ENCODE results near the genes SLC22A13 and SLC22A14.

DNA sequence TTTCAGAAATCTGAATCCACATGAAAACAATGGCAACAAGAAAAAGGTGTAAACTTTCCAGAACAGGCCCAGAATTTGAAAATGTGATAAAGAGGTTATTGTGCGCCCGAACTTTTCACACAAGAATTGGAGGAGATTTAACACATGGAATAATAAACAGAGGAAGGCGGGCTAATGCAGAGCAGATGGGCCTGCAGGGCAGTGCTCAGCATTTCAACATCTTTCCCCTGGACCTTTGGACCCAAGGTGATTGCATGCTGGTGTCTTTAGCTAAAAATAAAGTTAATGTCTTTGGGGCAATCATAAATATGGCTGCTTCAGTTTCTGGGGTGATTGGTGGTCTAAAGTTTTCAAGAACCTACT is 34.7 kb upstream of the ITGA9 start:
- RRBS, result no CpG with 5 or more reads among the region's 3 CpGs

GRCh38 chr3:37442041-37442585 is 9.8 kb upstream of the ITGA9 start:
- RRBS, result no CpG with 5 or more reads among the region's 5 CpGs

DNA sequence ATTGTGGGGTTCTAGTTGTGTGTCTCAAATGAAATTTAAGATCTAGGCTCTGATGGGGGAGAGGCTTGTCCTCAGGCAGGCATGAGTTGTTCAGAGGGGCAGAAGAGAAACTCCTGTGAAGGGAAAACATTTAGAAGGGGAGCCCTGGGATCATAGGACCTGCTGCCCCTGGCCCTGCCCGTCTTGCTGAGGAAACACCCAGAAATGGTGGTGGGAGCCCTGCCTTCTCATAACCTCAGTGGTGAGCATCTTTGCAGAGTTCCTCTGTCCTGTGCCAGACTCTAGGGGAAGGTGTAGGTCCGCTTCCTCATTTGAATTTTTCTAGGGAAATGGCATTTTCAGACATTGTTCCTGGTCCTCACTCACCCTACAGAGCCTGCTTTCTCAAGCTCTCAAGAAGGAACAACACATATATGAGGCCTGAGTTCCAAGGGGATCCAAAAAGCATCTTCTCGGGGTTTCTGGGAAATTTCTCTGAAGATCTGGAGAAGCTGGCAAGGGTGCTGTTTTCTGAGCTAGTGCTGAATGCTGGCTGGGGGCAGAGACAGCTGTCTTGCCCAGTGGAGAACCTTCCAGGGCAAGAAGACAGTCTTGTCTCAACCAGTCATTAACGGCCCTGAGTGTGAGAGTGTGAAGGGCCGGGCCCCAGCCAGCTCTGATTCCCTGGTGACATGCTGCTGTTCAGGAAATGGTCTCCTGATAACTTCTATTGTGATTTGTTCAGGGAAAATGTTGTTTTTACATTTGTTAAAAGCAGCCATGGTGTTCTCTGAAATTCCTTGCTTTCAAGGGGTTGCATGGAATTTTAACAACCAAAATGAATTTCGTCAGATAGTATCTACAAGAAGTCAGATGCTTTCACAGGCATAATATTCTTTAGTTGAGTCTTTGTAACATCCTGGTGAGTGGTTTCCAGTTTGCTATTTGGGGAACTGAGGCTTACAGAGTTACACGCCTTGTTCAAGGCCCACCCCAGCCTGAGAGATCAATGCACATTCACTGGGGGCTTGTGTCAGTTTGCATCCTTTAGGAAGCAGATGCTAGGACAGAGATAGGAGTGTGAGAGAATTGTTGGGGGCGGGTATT is 5.7 kb downstream of the ITGA9 start:
- RRBS, result no CpG with 5 or more reads among the region's 8 CpGs

- RRBS, result no CpG with 5 or more reads among the region's 9 CpGs
Observed at GRCh38 chr3:37628933-37629378, 177.0 kb downstream of the ITGA9 start.

DNA sequence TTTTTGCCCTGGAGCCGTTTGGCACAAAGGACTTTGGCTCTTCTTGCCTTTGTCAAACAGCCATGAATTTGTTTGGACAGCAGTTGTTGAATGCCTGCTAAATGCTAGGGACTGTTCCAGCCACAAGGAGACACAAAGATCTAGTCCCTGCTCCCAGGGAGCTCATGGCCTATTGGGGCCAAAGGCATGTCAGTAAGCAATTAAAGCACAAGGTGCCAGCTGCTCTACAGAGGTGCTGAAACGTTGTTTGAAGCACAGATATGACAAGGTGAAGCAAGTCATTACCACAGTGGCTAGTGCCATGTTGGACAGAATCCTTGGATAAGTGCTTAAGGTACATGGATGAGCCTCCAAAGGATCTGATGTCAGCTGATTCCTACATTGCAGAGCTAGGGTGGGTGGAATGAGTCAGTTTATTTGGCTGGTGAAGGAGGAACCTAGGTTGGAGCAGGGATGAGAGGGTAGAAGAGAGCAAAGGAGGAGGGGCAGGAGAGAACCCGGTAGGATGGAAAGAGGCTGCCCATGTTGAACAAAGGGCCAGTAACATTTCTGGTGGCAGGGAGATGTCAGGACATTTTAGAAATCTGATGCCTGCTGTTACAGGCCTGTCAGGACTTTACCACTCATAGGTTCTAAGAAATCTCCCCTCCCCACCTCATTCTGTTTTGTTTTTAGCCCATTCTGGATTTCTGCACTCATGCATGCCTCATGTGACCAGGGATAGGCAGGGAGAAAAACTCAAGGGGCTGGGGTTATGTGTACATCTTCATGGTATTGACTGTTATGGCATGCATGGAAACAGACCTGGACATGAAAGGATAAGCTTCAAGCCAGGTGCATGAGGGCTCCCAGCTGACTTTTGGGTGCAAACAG is 171.7 kb upstream of the CTDSPL start:
- RRBS, result no CpG with 5 or more reads among the region's 3 CpGs

GRCh38 chr3:37785885-37786309 is 75.8 kb upstream of the CTDSPL start:
- RRBS, result no CpG with 5 or more reads among the region's 3 CpGs

GRCh38 chr3:37949657-37950801 is 40.6 kb upstream of the VILL start:
- RRBS, result no CpG with 5 or more reads among the region's 8 CpGs

DNA sequence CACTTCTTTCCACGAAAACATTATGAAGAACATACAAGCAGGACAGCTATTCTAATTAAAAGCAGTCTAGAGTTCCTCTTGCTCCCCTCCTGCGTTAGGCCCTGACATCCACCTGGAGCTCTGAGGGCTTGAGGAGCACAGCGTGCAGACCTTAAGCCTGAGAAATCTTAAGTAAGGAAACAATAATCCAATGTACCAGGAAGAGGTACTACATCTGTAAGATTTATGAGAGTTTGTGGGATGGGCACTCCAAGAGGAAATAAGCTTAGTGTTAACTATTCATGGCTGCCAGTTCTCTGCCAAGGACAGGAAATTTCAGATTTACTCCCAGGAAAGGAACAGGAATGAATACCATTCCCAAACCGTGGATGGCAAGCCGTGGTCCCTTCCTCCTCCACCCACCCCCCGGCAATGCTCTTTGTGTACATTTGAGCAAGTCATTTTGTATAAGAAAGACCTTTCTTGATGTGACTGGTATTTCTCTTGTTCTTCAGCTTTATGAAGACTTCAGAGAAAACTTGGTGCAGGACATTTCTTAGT is 28.9 kb upstream of the VILL start:
- RRBS, result no CpG with 5 or more reads among the region's 6 CpGs

DNA sequence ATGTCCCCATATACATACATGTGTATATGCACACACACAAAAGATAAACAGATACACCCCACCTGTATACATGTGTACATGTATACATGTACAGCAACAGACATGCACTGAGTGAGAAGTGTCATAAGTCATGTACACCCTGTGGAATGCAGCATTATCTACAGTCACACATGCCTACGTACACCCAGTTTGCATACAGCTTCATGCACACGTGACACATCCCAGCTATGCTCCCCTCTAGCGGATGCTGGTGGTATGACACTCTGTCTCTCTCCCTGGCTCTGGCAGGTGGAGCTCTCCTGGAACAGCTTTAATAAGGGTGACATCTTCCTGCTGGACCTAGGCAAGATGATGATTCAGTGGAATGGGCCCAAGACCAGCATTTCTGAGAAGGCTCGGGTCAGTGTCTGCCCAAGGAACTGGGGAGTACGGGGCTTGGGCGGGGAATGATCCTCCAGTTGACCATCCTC is 6.2 kb downstream of the VILL start:
- RRBS, result no CpG with 5 or more reads among the region's 6 CpGs

DNA sequence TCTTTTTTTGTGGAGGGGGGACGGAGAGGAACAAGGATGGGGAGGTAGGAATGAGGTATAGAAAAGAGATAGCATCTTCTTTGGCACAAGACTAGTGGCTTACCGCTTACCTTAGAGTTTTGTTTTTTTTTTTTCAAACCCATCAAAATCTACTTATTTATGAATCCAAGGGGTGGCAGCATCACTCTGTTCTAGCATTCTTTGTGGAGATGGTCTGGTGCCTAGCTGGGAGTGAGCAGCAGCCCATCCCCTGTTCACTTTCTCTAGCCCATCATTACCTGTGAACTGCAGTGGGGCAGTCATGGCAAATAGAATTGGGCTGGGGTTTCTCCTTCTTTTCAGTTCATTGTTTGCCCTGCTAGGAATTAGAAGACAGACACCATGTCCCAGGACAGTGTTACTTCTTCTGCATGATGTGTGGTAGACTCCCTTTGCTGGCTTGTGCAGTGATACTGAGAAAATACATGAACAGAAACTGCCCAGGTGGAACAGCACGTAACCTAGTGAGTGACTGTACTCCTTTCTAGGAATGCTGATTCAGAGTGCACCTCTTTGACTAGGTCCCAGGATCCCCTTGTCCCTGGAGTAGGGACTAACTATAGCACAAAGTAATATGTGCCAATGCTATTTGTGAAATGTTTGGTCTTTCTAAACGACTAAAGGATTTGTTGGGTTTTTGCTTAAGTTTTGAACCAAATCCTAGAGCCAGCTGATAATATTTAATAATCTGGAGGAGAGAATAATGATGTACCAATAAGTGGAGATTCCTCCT is 10.8 kb upstream of the SLC22A13 start:
- RRBS, result no CpG with 5 or more reads among the region's 4 CpGs

DNA sequence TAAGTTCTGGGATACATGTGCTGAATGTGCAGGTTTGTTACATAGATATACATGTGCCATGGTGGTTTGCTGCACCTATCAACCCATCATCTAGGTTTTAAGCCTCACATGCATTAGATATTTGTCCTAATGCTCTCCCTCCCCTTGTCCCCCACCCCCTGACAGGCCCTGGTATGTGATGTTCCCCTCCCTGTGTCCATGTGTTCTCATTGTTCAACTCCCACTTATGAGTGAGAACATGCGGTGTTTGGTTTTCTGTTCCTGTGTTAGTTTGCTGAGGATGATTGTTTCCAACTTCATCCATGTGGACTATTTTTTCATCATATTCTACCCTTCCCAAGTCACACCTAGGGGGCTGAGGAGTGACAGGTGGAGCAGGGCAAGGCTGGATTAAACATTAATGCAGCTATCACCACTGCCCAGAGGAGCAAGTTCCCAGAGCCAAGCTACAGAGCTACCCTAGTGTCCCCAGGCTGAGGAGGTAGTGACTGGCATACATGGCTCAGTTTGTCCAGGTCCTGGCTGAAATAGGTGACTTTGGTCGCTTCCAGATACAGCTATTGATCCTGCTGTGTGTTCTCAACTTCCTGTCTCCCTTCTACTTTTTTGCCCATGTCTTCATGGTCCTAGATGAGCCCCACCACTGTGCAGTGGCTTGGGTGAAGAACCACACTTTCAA is at the start of gene SLC22A13:
Gene SLC22A13 (plus strand): TSS at position 449 of the 679 bp plus-strand sequence.
- RRBS, result no CpG with 5 or more reads among the region's 2 CpGs

DNA sequence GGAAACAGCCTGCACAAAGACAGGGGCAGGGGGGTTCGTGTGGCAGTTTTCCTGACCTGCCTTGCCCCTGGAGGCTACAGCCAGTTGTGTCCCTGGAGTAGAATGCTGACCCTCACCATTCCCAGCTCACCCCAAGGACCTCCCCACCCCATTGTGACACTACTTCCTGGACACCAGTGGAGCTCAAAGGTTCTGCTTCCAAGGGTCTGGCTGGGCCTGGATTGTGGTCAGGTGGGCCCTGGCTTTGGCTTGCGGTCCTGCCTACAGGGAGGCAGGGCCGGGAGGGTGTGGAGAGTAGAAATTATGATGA is at the start of gene SLC22A14:
Gene SLC22A14 (plus strand): TSS at position 186 of the 310 bp plus-strand sequence.
- RRBS, result no CpG with 5 or more reads among the region's 3 CpGs

GRCh38 chr3:38457411-38458140 is 3.9 kb downstream of the ACVR2B start:
- RRBS, result no CpG with 5 or more reads among the region's 5 CpGs

DNA sequence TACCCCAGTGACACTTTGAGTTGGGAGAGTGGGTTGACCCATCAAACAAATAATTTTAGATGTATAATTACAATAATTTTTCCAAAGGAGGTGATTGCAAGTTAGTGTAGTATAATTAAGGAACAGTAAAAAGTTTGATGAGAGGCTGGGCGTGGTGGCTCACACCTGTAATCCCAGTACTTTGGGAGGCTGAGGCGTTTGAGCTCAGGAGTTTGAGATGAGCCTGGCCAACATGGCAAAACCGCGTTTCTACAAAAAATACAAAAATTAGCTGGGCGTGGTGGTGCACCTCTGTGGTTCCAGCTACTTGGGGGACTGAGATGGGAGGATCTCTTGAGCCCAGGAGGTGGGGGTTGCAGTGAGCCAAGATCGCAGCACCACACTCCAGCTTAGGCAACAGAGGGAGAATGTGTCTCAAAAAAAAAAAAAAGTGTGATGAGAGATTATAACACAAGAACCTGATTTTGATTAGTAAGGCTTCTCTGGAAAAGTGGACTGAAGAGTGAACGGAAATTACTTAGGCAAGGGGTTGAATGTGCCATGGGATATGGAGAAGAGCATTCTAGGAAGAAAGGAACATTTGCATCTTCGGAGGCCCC is 2.1 kb downstream of the EXOG start:
- RRBS, result no CpG with 5 or more reads among the region's 8 CpGs

DNA sequence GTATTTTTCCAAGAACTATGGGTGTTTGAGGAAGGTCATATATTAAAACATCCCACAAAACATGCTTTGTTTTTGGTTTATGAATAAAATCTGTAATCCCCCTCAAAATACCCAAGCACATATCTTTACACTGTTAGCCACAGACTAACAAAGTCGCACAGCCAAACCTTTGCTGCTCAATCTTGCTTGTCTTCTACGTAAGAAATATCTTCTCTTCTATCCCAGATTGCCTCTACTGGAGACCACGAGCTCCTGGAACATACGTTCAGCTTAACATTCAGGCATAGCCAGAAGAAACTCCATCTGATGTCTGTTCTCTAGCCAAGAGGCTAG is 181 bp downstream of the SCN10A start:
- RRBS, result no CpG with 5 or more reads among the region's 4 CpGs

DNA sequence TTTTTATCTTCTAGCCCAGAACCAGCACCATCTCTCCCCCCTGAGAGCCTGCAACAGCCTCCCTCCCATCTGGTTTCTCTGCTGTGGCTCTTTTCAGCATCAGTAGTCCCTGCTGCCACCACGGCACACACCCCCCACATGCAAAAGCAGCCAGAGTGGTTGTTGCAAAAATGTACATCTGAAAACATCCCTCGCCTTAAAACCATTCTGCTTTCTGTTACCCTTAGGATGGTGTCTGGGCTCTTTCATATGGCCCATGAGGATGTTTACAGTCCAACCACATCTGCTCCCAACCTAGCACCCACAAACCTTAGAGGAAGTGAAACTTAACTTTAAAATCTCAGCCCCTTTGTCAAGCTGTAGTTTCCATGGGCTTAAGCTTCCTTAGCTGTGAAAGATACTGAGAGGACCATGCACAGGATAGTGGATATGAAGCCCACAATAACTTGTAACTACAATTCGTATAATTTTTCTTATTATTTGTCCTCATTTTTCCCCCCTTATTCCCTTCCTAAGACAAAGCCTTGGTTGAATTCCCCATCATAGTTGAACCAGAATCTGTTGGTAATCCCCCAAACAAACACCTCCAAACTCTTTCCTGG is 914 bp downstream of the TTC21A start:
- RRBS, result no CpG with 5 or more reads among the region's 3 CpGs

DNA sequence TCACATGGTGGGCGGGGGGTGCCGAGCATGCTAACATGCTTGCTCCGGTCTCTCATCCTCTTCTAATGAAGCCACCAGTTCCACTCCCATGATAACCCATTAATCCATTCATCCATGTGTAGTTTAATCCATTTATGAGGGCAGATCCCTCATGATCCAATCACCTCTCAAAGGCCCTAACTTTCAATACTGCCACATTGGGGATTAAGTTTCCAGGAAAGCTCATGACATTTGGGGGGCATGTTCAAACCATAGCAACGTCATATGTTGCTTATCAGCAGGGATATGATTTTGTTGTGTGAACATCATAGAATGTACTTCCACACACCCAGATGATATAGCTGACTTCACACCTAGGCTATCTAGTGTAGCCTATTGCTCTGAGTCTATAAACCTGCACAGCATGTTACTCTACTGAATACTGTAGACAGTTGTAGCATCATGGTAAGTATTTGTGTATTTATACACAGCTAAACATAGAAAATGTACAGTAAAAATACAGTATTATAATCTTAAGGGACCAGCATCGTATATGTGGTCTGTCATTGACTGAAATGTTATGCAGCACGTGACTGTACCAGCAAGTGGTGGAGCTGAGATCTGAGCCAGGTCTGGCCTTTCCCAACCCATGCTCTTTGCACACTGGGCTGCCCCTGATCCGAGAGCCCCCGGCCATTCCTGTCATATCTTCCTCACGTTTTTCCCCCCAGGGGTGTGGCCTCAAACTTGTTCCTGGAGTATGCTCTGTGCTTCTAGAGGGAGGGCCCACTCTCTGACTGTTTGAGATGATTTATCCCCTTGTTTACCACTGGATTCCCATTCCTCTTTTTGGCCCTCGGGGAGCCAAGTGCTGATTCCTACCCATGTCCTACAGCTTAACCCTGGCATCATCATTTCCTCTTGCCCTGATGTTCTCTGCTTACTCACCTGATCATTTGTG is 21.4 kb downstream of the CSRNP1 start:
- RRBS, result no CpG with 5 or more reads among the region's 10 CpGs

GRCh38 chr3:39136675-39136874 is 16.8 kb downstream of the CSRNP1 start:
- RRBS, result no CpG with 5 or more reads among the region's 3 CpGs

DNA sequence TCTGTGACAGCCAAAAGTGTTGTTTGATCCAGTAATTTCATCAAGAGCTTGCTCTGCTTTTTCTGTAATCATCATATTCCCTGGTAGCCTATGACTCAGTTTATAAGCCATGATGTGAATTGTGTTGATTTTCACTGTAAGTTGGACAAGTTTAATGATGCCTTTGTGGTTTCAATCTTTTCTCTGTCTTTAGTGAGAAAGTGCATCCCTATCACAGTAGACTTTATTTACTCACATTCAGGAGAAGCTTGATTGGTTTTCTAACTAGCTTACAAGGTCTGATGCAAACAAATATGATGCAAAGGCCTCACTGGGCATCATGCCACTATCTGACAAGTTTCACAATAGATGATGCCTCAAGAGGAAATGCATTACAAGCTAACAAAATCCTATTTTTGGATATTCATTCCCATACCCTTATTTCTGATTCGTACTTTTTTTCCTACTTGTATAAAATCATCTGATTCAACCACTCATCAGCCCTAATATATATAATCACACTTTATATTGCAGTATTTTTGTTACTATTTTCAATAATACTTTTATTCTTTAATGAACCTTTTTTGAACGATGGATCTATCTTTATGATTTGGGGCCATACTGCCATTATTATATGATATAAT is 13.8 kb upstream of the CSRNP1 start:
- RRBS, result no CpG with 5 or more reads among the region's 2 CpGs

GRCh38 chr3:39180426-39181305 is 11.7 kb downstream of the XIRP1 start:
- RRBS, result 4% methylated on average over 23 of the region's 65 CpGs